Diencephalon (tissue), 2 donors: ENCODE results near the gene UBE2J2.

GRCh38 chr1:1273729-1274572 is at the start of gene UBE2J2:
TSS of gene UBE2J2 (minus strand) at chr1:1273854.
- RAMPAGE, long total RNA, result no peak

GRCh38 chr1:1299818-1300342 is 7.8 kb downstream of the ACAP3 start:
- RAMPAGE, long total RNA, result no peak

GRCh38 chr1:1313406-1314377 is 5.3 kb downstream of the PUSL1 start:
- RAMPAGE, long total RNA, result no peak

DNA sequence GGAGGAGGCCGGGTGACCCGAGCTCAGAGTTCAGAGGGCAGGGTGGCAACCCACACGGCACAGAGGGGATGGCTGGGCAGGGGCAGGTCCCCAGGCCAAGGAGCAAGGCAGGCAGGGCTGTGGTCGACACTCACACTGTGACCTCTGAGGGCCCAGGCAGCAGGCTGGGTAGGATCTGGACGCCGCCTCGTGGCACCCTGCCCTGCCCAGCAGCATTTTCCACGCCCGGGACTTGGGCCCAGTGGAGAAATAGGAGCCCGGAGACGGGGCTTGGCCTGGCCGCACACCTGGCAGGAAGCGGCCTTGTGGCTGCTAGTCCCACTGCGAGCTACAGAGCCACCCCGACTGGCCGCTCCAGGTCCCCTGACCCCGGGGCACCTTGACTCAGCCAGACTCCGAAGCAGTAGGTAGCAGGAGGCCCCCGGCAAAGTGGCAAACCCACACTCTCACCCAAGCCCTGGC is 5.2 kb downstream of the DVL1 start:
- RAMPAGE, long total RNA, result no peak

DNA sequence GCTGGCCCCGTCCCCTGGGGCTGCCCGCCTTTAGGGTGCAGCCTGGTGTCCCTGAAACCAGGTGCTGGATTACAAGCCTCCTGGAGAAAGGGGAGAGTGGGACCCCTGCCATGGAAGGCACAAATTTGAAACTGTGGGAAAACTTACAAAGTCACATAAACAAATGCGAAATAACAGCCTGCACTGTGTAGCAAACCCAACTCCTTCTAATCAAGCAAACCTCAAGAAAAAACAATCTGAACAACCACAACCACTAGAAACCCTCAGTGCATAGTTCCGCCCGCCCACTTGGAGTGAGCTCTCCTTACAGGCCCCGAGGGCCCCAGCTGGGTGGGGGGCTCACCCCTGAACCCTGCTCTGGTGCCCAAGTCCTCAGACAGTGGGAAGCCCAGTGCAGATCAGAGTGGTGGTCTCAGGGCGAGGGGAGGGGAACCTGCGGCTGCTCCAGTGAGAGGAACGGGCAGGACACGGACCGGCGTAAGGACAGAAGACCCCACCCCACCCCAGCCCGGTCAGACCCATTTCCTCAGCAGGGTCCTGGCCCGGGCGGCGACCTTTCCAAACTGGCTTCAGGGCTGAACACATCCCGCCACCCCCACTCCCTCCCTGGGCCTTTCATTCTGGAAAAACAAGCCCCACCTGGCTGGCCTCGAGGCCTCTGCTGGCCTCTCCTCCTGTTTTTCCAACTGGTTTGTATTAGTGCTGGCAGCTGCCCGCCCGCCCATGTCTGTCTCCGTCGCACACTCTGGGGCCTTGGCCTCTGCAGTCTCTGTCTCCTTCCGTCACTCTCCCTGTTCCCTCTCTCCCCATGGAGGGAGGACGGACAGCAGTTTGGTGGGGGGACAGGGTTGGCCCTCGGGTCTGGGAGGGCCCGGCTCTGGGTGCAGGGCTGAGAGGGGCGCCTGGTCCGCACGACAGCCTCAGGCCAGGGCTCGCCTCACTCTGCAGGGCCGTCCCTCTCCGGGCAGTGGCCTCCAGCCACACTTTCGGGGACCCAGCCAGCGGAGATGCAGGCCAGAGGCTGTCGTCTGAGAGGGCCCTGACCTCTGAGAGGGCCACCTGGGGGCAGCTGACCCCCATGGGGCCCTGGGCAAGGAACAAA is 1.2 kb upstream of the MXRA8 start:
- RAMPAGE, long total RNA, result no peak

GRCh38 chr1:1395201-1395561 is 4.0 kb downstream of the CCNL2 start:
- RAMPAGE, long total RNA, result no peak

GRCh38 chr1:1406210-1407119 is 628 bp downstream of the MRPL20 start:
- RAMPAGE, long total RNA, result no peak

DNA sequence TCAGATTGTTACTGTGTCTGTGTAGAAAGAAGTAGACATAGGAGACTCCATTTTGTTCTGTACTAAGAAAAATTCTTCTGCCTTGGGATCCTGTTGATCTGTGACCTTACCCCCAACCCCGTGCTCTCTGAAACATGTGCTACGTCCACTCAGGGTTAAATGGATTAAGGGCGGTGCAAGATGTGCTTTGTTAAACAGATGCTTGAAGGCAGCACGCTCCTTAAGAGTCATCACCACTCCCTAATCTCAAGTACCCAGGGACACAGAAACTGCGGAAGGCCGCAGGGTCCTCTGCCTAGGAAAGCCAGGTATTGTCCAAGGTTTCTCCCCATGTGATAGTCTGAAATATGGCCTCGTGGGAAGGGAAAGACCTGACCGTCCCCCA is 2.7 kb upstream of the MRPL20 start:
- RAMPAGE, long total RNA, result no peak

DNA sequence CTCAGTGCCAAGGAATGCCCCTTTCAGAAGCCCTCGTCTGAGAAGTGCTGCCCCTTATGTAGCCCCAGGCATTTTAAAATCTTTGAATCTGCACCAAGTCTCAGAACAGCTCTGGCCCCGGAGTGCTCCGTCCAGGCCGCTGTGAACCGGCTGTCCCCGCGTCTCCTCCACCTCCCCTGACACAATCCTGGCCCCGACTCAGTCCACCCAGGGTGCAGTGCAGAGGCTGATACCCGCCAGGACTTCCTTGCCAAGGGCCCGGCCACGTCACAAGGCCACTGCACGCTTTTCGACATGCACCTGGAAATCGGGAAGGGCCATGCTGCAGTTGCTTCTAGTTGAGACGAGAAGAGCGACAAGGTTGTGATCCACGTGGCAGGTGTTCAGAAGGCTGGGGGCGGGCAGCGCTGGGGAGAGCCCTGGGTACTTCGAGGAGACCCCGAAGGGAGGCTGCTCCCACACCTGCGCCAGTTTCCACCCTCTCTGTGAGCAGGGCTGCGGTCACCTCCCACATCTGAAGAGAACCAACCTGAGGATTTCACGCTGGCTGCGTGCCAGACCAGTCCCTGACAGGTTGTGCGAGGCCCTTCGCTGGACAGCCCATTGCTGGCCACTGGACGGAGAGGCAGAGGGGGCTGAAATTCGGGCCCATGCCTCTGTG is 6.7 kb downstream of the VWA1 start:
- RAMPAGE, long total RNA, result no peak

GRCh38 chr1:1541553-1542550 is 1.4 kb upstream of the TMEM240 start:
- RAMPAGE, long total RNA, result no peak

GRCh38 chr1:1646512-1647015 is 12.2 kb downstream of the CDK11B start:
- RAMPAGE, long total RNA, result no peak

DNA sequence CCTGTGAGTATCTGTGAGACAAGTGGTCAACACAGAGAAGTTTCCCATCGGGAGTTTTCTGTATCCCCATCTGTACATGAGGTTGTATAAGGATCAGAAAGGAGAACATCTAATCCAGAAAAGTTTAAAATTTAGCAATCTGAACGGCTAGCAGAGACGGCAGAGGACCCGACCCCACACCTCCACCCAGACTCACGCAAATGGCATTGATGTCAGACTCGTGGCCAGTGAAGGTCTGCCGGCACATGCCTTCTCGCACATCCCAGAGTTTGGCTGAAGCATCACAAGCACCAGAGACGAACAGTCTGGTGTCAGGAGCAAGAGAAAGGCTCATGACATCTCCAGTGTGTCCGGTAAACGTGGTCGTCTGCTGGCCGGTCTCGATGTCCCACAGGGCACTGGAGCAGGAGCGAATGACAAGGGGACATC is 11.9 kb upstream of the NADK start:
- RAMPAGE, long total RNA, result no peak

GRCh38 chr1:1848441-1849107 is 42.3 kb downstream of the GNB1 start:
- RAMPAGE, long total RNA, result no peak

DNA sequence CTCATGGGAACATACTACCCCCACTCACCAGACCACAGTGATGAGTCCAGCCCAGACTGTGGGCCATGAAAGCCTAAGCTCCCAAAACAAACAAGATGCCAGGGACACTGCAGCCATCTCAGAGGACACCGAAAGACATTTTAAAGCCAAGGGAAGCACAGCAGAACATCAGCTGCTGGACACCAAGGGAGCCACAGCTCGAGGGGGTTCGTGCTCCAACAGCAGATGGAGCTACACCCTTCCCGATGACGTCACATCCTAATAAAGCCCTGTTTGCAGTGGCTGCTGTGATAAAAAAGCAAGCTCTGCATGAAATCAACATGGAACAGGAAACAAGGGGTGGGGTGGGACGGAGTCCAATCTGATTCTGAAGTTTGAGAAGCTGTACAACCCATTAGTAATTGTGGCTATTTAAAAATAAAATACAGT is 32.3 kb downstream of the GNB1 start:
- RAMPAGE, long total RNA, result no peak

DNA sequence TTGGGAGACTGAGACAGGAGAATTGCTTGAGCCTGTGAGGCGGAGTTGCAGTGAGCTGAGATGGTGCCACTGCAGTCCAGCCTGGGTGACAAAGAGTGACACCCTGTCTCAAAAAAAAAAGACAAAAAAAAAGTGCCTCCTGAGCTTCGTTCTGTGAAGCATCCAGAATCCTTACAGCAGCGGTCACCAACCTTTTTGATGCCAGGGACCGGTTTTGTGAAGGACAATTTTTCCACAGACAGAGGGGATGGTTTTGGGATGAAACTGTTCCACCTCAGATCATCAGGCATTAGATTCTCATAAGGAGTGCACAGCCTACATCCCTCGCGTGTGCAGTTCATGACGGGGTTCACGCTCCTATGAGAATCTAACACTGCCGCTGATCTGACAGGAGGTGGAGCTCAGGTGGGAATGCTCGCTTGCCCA is 16.2 kb downstream of the GNB1 start:
- RAMPAGE, long total RNA, result no peak

DNA sequence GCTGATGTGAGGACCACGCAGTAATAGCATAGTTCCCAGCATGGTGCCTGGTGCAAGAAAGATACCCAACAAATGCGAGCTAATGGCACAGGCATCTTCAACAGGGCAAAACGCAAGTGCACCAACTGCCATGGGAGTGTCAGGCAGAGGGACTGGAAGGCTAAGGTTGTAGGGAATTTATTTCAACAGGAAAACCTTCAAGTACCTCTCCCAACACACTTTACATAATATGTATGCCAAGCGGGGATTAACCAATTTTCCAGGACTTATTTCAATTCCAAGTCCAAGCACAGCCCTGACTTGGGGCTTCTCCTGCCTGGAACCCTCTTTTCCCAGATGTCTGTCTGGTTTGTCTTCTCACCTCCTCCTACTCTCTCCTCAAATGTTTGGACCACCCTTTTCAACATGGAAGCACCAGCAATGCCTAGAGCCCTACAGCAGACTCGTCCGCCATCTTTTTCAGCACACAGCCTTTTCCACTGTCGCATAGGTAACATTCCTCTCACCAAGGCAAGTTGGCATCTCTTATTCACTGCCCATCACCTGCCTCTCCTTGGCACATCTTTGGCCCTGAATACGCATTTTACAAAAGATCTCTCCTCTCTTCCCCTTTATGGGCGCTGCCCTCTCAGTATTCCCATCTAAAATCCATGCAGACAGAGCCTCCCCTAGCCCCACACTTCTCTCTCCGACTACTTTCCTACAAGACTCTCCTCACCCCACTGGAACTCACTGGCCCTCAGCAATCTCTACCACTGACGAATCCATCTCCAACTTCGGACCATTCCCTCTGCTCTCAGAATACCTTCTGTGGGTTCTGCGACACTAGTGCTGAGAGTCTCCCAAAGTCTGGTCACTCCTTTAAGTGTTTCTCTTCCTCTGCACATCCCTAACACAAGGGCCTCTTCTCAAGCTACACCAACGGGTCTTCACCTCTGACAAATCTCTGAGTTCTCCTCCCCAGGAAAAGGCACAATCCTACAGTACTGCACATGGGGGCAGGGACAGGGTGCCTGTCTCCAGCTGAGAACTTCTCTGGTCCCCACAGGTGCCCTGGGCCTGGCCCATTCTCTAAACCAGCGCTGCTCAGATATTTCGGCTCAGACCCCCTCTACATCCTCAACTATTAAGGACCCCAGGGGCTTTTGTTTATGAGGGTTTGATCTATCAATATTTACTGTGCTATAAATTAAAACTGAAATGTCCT is 12.3 kb downstream of the GNB1 start:
- RAMPAGE, long total RNA, result no peak

DNA sequence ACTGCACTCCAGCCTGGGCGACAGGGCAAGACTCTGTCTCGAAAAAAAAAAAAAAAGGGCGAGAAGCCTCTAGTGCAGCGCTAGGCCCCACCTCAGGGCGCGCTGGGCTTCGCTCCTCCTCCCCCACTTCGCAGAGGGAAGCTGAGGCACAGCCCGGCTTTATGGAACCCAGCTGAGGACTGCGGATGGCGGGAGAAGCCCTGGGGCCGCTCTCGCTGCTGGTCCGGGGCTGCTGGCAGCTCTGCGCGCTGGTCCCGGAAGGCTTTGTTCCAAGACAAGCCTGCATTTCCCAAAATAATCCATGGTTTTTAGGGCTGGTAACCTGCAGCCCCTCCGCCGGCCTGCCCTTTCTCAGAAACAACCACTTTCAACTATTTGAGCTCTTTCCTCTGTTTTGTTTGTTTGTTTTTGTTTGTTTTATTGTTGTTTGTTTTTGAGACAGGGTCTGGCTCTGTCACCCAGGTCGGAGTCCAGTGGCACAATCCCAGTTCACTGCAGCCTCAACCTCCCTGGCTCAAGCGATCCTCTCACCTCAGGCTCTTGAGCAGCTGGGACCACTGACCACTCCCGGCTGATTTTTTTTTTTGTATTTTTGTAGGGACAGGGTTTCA is 5.3 kb upstream of the CALML6 start:
- RAMPAGE, long total RNA, result no peak

DNA sequence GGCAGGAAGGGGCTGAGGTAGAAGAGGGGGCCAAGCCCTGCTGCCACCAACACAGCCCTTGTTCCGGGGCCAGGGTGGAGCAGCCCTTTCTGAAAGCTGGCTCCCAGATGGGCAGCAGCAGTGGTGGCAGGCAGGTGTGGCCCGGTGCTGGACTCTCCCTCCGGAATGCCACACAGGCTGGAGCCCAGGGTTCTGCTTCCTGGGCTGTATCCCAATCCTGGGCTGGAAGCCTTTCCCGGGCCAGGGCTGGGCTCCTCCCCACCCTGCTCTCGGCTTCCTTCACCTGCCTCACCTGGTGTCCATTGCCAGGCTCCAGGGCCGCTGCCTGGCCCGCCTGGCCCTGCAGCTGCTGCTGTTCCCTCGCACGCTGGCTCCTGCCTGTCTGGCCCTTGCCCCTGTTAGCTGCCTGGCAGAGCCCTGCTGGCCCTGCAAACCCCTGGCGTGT is 793 bp downstream of the CALML6 start:
- RAMPAGE, long total RNA, result no peak

DNA sequence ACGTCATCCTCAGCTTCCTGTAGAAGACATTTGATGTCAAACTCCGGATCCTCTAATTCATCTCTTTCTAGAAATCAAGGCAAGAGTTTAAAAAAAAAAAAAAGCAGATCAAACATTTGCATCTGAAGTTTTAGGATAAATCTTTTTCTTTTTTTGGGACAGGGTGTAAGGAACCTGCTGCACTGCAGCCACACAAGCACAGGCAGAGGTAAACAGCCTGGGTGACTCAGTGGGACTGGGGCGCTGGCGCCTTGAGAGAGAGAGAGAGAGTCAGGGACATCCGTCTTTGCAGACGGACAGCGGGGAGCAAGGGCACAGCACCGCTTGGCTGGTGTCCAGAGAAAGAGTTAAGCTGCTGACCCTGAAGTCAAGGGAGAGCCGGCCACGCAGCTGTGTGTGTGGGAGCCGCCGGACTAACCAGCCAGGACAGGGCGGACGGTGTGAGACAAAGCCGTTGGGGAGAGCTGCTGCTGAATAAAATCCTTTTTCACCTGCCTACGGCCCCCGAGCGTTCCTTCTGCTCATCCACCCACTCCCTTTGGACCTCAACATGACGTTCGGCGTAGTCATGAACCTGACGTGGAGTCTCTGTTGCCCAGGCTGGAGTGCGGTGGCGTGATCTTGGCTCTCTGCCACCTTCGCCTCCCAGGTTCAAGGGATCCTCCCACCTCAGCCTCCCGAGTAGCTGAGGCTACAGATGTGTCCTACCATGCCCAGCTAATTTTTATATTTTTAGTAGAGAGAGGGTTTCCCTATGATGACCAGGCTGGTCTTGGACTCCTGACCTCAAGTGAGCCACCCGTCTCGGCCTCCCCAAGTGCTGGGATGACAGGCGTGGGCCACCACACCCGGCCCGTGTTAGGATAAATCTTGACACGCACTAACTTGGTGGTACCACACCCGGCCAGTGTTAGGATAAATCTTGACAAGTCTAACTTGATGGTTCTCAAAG is 14.4 kb downstream of the CFAP74 start:
- RAMPAGE, long total RNA, result no peak

DNA sequence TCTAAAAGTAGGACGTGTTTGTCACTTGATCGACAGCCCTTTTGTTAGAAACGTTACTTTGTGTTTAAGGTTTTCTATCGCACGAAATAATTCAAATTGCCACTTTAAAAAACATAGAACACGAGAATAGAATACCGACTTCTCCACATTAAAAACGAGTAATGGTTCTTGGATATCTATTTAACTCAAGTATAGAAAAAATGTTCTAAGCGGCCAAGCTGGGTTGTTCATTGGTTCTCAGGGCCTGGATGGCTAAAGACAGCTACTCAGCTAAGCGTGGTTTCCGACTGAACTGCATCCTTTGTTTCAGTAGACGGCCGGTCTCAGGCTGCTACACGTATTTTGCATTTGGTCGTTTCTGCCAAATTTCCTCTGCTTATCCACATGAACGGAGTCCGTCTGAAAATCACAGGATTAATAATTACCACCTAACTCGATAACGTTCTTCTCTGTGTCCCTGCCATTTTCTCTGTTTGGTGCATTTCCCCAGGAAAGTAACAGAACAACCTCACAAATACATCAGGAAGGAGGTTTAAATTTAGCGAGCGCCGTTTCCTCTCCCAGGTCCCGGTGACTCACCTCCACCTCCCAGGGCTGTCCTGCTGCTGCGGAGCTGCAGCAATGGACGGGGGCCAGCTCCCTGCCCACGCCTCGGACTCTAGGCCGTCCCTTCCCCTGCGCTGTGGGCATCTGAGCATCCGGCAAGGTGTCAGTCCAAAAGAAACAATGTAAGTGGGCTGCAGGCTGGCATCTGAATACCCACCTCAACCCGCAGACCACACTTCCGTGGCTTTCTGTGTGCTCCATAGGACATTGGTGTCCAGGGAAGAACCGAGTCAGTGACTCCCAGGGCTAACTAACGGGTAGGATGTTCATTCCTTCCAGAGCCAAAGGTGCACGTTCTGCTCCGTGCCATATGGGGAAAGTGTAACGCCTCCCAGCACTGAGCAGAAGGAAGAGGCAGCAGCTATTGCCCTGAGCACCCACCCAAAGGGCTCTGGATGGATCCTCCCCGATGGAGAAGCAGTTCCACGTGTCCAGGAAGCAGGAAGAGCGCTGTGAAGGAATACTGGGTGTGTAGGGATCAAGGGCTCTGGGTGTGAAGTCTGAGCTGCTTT is 4.2 kb upstream of the GABRD start:
- RAMPAGE, long total RNA, result no peak